ENCODE results near the genes TRAT1 and ABHD10.

DNA sequence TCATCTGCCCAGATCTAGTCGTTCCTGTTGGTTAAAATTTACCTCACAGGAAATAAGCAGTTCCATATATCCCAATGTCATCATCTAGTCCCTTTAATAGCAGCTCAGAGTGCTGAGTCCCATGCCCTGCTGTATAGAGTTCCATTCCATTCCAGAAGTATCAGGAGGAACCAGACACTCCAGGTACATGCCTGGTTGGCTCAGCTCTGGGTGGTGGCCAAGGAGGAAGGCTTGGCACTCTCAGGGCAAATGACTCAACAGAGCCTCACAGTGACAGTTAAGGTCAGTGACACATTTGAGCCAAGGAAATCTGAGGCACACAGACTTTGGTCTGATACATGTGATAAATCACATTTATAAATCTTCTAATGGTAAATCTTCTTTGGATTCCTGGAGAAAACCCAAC lies 9.1 kb downstream of the HHLA2 start:
- CAGE, long polyA plus RNA = no peak
- RRBS = no CpG with 5 or more reads among the region's 1 CpG

DNA sequence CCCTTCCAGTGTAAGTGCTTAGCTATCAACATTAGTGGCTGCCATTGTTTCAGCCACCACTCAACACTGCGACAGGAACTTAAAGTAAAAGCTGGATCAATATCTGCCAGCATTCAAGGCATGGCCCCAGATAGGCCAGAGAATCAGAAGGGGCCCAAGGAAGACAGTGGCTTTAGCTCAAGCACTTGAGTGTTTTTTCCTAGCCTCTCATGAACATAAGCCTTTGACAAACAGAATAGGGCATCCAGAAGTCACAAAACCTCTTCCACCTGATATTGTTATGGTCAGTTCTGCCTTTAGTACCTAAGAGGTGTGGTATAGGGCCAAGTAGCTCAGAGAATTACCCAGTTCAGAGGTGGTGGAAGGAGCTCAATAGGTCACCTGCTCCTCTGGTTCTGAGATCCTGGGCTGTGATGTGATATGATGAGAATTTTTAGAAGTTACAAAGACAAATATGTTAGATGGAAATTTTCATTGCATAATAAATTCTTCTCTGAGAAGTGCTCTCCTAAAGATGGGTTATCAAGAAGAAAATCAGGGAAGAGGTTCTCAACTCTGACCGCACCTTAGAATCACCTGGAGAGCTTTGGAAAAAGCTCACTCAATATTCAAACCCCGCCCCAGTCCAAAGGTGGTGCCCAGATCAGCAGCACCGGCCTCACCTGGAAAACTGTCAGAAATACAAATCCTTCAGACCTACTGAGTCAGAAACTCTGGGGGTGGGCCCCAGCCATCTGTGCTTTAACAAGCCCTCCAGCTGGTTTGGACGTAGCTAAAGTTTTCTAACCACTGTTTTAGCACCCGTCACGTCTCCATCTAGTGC lies 101.4 kb downstream of the MYH15 start:
- CAGE, long polyA plus RNA = no peak
- RRBS = no CpG with 5 or more reads among the region's 7 CpGs

DNA sequence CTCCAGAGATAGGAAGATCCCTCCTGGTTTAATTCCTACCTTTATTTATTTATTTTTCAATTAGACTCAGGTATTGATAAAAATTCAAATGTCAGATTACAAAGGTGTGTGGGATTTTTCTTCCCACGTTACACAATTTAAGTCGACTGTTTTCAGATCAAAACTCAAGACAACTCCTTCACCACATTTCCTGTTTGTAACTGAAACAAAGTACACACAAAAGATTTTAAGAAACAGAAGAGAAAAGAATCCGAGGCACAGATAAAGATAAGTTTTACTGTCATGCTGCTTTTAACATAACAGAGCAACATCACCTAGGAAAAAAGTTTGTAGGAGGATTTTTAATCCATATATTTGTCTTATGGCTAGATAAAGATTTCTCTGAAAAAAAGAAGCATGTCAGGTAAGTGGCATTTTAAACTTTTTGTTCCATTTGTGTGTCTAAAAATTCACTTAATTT lies at the start of gene TRAT1:
TRAT1 (plus strand) TSS at position 255 of the 460 bp plus-strand sequence.
- CAGE, long polyA plus RNA = no peak
- RRBS = no CpG with 5 or more reads among the region's 3 CpGs

DNA sequence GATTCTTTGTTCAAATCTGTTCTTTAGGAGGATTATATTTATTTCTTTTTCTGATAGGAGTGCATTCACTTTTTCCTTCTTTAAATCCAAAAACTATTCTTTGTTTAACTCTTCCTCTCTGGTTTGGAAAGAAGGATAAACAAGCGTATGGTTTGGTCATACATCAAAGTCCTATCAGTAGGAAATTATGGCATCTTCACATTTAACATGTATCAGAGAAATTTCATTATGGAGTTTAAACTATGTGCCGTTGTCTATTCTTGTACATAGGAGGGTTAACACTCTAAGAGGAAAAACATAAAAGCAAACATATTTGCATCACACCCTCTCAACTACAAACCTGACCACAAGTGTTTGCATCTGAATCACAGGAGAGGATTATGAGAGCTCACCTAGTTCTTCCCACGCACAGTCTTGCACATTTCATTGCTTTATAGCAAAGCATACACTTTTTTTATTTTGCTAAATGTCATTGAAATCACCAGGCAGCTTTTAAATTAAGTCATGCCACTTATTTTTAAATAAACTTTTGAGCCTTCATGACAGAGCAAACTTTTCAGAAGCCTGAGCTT lies 12.4 kb downstream of the TRAT1 start:
- CAGE, long polyA plus RNA = no peak
- RRBS = no CpG with 5 or more reads among the region's 3 CpGs

DNA sequence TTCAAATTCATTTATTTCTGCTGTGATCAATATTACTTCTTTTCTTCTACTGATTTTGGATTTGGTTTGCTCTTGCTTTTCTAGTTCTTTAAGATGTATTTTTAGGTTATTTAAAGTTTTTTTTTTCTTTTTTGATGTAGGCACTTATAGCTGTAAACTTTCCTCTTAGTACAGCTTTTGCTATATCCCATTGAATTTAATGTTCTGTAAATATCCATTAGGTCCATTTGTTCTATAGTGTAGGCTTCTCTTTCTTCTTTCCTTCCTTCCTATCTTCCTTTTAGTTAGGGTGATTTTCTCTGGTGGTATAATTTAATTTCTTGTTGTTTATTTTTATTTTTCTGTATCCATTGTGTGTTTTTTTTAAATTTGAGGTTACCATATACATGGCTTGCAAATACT lies 365.1 kb upstream of the NECTIN3 start:
- CAGE, long polyA plus RNA = no peak

DNA sequence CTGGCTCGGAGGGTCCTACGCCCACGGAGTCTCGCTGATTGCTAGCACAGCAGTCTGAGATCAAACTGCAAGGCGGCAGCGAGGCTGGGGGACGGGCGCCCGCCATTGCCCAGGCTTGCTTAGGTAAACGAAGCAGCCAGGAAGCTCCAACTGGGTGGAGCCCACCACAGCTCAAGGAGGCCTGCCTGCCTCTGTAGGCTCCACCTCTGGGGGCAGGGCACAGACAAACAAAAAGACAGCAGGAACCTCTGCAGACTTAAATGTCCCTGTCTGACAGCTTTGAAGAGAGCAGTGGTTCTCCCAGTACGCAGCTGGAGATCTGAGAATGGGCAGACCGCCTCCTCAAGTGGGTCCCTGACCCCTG lies 52.6 kb upstream of the NECTIN3 start:
- CAGE, long polyA plus RNA = no peak
- RRBS = no CpG with 5 or more reads among the region's 12 CpGs

GRCh38 chr3:111072222-111072654 lies 622 bp downstream of the NECTIN3 start:
- CAGE, long polyA plus RNA = no peak
- RRBS = under 1% methylated on average over 32 of the region's 45 CpGs

GRCh38 chr3:111324079-111324638 lies 217.8 kb upstream of the CD96 start:
- CAGE, long polyA plus RNA = no peak
- RRBS = no CpG with 5 or more reads among the region's 4 CpGs

- CAGE, long polyA plus RNA = no peak
- RRBS = 60% methylated on average over 1 of the region's 9 CpGs
These were observed 38.0 kb downstream of the PLCXD2 start for GRCh38 chr3:111712457-111712894.

- CAGE, long polyA plus RNA = no peak
- RRBS = no CpG with 5 or more reads among the region's 4 CpGs
These were observed 63.3 kb downstream of the PLCXD2 start for GRCh38 chr3:111737783-111738220.

DNA sequence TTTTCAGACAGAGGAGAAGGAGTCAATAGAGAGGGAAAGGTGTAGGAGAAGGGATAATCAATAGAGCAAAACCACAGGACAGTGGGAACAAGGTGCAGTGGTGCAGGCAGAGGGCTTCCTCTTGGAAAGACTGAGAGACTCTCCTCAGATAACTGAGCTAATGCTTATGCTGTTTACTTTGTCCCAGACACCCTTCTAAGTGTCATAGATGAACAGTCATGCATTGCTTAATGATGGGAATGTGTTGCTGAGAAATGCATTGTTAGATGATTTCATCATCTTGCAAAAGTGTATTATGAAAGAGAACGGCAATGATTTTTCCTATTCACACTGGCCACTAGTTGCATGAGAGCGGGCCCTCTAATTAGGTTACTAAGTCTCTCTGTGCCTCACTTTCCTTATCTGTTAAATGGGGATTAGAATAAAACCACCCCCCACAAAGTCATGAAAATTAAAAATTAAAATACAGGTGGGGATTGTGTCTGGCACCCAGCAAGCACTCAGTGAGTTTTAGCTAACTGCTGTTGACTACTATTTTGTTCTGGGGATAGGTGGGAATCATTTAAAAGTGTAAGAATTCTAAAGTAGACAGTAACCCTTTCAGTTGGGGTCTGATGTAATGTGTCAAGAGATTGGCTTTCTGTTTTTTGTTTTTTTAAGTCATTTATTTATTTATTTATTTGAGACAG lies 45.8 kb downstream of the PHLDB2 start:
- CAGE, long polyA plus RNA = no peak
- RRBS = no CpG with 5 or more reads among the region's 2 CpGs

- CAGE, long polyA plus RNA = start-site peak on the plus strand at chr3:111979007-111979061, 408 and 223 reads in 2 replicates
- RRBS = 4% methylated on average over 5 of the region's 67 CpGs
These were observed at the start of gene ABHD10 for GRCh38 chr3:111978382-111979620. Gene ABHD10, plus strand, starts transcription at chr3:111979026.

- CAGE, long polyA plus RNA = start-site peak on the plus strand at chr3:111985626-111985918, 29 and 25 reads in 2 replicates
- RRBS = no CpG with 5 or more reads among the region's 1 CpG
These were observed 6.8 kb downstream of the ABHD10 start for GRCh38 chr3:111985582-111986005.

DNA sequence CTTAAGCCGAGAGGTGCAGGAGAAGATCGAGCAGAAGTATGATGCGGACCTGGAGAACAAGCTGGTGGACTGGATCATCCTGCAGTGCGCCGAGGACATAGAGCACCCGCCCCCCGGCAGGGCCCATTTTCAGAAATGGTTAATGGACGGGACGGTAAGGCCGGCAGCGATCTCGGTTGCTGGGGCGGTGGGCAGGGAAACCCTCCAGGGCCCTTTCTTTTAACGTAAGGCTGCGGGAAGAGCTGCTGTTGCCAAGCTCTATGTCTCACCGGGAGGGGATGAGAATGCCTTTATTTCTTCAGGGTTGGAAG lies 682 bp downstream of the TAGLN3 start:
- CAGE, long polyA plus RNA = no peak
- RRBS = 5% methylated on average over 4 of the region's 16 CpGs

DNA sequence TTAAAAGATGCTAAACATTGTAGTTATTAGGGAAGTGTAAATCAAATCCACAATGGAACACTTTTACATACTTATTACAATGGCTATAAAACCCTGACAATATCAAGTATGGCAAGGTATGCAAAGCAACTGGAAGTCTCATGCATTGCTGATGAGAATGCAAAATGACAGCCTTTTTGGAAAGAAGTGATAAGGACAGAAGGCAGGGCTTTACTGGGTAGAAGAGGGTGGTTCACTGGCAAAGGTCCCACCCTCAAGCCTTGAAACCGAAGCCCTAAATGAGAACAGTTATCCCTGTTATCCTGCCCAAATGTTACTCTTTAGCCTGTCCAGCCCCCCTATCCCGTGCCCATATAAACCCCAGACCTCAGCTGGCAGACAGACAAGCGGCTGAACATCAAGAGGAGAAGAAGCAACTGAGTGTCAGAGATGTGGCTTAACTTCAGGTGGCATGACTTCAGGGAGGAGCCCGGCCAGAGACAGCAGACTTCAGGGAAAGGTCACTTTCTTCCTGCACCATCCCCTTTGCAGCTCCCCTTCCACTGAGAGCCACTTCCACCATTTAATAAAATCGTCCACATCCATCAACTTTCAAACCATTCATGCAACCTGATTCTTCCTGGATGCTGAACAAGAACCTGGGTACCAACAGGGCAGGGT lies 723 bp upstream of the GCSAM start:
- CAGE, long polyA plus RNA = no peak
- RRBS = no CpG with 5 or more reads among the region's 5 CpGs

GRCh38 chr3:112420654-112421252 lies 78.5 kb downstream of the BTLA start:
- CAGE, long polyA plus RNA = no peak
- RRBS = no CpG with 5 or more reads among the region's 20 CpGs

DNA sequence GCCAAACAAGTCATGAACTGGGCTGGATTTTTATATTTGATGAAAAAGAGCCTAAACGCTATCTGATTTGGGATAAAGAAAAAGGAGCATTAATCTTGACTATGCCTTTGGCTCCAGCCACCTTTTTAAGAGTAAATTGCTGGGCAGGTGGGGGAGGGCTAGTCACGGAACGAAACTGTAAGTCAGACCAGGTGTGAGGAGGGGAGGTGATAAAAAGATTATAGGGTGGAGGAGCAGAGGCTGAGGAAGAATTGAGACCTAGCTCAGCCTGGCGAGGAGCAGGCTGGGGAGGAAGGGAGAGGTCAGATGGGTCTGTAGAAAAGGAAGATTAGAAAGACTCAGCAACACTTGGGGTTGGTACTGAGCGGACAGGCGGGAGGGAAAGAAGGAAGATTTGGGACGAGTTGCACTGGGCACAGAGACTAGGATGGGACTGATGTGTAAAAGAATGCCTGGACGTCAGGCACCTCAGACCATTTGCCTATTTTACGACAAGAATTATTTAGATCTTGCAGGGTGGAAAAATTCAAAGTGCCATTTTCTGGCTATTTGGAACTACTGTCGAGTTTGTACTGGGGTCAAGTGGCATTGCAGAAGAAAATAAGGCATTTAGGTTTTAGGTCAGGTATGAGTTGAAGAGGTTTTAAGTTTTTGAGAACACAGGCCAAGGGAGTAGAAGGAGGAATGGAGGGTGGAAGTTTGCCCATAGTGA lies 77.8 kb downstream of the BTLA start:
- CAGE, long polyA plus RNA = no peak
- RRBS = no CpG with 5 or more reads among the region's 10 CpGs

GRCh38 chr3:112497831-112498251 lies 1.4 kb downstream of the BTLA start:
- CAGE, long polyA plus RNA = no peak
- RRBS = no CpG with 5 or more reads among the region's 2 CpGs

DNA sequence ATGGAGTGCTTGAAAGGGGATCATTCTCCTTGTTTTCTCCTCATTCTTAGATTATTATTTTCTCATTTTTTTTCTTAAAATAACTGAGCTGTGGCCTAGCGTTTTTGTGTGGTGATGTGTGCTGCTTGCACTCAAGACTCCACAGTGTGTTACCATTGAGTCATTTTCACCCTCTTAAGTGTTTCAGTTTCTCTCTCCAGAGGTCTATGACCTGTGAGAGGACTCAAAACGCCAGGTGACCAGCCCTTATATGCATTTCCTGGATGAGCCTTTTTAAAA lies 15.2 kb upstream of the BTLA start:
- CAGE, long polyA plus RNA = no peak
- RRBS = no CpG with 5 or more reads among the region's 2 CpGs

- CAGE, long polyA plus RNA = no peak
- RRBS = no CpG with 5 or more reads among the region's 4 CpGs
These were observed 66.7 kb downstream of the CD200R1L start for GRCh38 chr3:112779752-112780638.